Cardiac atrium fibroblast (primary cell): ENCODE data around the genes PAFAH1B3, CNFN, PSG8, PSG7, PSG2, IRGQ and ZNF428.

GRCh38 chr19:42241873-42242478, 426 bp downstream of the GSK3A start:
- RAMPAGE, long total RNA = no peak

GRCh38 chr19:42250147-42250752, 4.7 kb downstream of the ERF start:
- RAMPAGE, long total RNA = no peak

DNA sequence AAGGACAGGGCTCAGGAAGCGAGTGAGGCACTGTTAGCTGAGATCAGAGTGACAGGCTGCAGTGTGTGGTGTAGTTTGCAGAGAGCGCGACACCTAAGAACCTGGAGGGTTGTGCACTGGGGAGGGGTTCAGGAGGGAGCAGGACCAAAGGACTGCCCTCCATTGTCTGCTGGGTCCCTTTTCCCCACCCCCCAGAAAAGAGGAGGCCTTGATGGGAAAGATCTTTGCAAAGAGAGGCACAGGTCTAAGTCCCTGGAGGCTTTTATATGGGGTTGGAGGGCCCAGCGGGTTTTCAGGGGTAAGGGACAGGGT, 16.0 kb downstream of the CIC start:
- RAMPAGE, long total RNA = no peak

- RAMPAGE, long total RNA = no peak
These were observed 14.6 kb upstream of the PRR19 start for GRCh38 chr19:42287028-42288024.

DNA sequence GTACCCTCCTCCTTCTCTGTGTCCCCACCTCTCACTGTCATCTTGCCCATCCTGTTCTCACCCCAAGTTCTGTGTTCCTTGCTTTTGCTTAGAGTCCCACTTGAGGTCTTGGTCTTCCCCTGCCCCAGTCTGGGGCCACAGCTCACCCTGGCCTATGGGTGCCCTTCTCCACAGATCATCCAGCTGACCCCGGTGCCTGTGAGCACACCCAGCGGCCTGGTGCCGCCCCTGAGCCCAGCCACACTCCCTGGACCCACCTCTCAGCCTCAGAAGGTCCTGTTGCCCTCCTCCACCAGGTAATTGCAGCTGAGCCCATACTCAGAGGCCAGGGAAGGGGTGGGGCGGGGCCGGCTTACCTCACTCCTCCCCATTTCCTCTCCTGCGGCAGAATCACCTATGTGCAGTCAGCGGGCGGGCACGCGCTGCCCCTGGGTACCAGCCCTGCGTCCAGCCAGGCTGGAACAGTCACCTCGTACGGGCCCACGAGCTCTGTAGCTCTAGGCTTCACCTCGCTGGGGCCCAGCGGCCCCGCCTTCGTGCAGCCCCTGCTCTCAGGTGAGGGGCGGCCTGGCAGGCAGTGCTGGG, 9.9 kb upstream of the PRR19 start:
- RAMPAGE, long total RNA = no peak

- RAMPAGE, long total RNA = start-site peak on the minus strand at chr19:42302602-42302679, 14 and 5 reads in 2 replicates
These were observed at the start of gene PAFAH1B3 for GRCh38 chr19:42302235-42303092. TSS of gene PAFAH1B3 (minus strand) at chr19:42302624.

DNA sequence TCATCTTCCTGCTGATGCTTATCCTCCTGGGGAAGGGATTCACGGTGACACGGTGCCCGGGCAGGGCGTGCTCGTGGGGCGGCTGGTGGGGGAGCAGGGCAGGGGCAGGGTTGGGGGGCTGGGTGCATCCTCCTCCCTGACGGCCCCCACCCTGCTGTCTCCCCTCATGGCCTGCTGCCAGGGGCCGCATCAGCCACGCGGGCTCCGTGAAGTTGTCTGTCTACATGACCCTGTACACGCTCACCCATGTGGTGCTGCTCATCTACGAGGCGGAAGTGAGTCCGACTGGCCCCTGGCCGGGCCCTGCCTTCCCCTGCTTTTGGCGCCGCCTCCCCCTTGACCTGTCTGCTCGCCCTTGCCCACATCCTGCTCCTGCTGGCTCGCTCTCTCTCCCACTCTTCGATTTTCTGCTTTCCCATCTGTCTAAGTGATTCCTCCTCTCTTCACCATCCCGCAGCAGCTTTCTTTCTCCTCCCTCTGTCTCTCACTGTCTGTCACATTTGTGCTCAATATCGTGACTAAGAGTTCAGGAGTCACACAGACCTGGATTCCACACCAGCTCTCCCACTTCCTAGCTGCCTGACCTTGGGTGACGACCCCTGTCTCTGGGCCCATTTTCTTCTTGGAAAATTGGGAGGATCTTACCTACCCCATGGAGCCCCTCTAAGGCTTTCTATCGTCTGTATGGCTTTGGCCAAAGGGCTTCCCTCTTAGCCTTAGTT, 3.7 kb downstream of the TMEM145 start:
- RAMPAGE, long total RNA = no peak

DNA sequence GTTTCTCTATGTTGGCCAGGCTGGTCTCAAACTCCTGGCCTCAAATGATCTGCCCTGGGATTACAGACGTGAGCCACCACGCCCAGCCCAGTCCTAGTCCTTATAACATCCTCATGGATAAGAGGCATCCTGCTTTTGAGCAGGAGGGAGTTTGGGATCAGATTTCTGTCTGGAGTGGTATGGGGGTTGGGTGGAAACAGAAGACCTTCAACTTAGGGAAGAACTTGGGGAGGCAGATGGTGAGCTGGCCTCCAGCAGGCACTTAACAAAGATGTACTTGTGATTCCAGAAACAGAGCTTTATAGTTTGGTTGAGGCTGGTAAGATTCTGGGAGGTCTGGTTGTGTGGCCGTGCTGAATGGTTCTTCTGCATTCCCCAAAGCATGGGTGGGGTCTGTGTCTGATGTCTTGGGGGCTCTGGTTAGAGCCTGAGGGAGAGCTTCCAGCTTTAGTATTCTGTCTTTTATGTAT, 4.7 kb downstream of the MEGF8 start:
- RAMPAGE, long total RNA = no peak

DNA sequence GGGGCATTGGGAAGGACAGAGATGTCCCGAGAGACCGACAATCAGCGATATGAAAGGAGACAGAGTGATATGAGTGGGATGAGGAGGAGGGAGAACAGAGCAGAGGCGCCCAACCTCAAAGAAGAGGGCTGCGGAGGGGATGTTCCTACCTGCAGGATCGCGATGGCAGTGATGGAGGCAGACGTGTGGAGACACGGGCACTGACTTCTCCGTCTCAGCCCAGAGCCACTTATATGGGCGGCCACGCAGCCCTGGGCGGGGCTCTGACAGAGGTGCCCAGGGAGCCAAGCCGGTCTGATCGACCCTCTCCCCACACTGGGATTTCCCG, at the start of gene CNFN:
Gene CNFN (minus strand): TSS at position 207 of the 328 bp plus-strand sequence.
- RAMPAGE, long total RNA = no peak

GRCh38 chr19:42422330-42422861, 4.8 kb downstream of the LIPE start:
- RAMPAGE, long total RNA = no peak

- RAMPAGE, long total RNA = no peak
These were observed 16.3 kb upstream of the CXCL17 start for GRCh38 chr19:42458890-42459616.

DNA sequence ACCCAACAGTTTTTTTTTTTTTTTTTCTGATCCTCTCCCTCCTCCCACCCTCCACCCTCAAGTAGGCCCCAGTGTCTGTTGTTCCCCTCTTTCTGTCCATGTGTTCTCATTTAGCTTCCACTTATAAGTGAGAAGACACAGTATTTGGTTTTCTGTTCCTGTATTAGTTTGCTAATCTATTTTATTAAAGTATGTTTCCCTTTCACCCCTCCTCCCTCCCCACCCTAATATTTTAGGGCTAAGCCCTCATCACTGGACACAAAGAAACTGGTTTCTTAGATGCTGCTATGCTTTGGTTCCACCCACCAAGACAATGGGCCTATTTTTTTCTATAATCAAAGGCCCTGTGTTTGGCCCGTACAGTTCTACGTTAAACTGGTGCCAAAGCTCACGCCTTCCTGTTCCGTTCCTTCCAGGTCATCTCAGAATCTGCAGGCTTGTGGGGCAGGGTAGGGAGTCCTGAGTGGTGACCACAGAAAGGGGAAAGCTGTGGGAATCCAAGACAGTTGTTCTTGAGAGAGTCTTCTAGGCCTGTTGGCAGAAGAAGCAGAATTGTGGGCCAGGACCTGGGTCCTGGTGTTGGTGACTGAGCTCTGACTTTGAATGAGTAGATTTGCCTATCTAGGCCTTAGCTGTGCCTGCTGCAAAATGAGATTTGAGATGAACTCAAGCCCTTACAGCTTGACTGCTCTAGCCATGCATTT, 18.9 kb upstream of the CXCL17 start:
- RAMPAGE, long total RNA = no peak

- RAMPAGE, long total RNA = no peak
These were observed at the start of gene PSG8 for GRCh38 chr19:42765424-42765900. TSS of gene PSG8 (minus strand) at chr19:42765678.

- RAMPAGE, long total RNA = no peak
These were observed at the start of gene PSG7 for GRCh38 chr19:42936993-42937508. TSS of gene PSG7 (minus strand) at chr19:42937207.

DNA sequence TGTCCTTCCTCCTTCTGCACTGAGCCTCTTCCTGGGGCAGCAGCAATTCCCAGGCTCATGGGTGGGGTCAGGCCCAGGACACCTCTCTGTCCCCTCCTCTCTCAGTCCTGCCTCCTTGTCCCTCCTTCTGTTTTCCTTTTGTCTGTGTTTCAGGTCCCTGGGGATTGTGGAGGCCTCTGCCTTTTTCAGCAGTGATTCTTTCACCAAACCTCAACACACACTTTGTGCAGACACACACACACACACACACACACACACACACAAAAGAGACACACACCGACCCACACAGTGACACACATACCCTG, at the start of gene PSG2:
Gene PSG2 (minus strand): TSS at position 51 of the 305 bp plus-strand sequence.
- RAMPAGE, long total RNA = no peak

DNA sequence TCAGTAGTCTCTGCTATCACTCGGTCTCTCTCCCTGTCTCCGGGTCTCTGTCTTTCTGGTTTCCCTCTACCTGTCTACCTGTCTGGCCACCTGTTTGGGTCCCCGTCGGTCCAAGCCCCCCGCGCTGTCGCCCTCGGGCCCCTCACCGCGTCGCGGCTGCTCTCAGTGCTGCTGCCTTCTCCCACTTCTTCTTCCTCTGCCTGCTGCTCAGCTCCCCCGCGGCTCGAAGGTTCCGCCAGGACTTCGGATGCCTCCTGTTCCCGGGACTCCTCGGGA, 848 bp downstream of the PHLDB3 start:
- RAMPAGE, long total RNA = no peak

DNA sequence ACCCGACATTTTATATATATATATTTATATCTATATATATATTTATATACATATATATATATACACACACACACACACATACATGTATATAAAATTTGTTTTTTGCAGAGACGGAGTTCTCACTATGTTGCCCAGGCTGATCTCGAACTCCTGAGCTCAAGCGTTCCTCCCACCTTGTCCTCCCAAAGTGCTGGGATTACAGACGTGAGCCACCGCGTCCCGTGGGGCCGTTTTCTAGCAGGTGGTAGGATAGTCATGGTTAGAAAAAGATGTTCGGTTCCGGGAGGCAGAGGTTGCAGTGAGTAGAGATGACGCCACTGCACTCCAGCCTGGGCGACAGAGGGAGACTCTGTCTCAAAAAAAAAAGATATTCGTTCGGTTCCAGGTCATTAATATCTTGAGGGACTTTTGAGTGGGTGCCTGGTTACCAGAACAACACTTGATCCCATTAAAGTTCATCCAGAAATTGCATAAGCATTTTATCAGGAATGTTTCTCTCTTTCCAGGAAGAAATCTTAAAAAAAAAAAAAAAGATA, 771 bp upstream of the ETHE1 start:
- RAMPAGE, long total RNA = no peak

DNA sequence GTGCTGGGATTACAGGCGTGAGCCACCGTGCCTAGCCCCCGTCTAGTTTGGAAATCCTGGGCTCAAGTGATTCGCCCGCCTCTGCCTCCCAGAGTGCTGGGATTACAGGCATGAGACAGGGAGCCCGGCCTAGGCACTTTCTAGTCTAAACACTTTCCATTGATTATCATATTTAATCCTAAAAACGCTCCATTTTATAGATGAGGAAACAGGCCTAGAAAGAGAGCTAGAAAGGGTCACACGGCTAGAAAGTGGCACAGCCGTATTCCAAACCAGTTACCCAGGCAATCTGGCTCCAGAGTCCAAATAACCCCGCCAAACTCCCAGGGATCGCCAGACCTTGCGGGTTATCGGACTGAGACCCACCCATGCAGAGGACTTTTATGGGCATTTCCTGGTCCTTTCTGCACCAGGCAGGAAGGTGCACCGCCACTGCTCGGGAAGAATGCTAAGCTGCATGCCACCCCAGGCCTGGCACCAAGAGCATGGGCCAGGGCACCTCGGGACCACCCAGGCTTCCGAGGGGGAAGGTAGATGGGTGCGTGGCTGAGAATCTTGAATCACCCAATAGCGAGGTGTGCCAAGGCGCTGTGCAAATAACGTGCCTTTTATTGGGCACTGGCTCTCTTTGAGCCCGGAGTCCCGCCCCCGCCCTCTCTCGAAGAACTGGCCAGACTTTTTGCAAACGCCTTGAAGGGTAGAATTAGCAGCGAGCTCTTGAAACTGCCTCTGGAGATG, 527 bp upstream of the ZNF575 start:
- RAMPAGE, long total RNA = no peak

- RAMPAGE, long total RNA = start-site peak on the plus strand at chr19:43596597-43596638, 42 and 18 reads in 2 replicates
These were observed at the start of gene IRGQ for GRCh38 chr19:43595641-43597036. TSS of gene IRGQ (minus strand) at chr19:43596134.

DNA sequence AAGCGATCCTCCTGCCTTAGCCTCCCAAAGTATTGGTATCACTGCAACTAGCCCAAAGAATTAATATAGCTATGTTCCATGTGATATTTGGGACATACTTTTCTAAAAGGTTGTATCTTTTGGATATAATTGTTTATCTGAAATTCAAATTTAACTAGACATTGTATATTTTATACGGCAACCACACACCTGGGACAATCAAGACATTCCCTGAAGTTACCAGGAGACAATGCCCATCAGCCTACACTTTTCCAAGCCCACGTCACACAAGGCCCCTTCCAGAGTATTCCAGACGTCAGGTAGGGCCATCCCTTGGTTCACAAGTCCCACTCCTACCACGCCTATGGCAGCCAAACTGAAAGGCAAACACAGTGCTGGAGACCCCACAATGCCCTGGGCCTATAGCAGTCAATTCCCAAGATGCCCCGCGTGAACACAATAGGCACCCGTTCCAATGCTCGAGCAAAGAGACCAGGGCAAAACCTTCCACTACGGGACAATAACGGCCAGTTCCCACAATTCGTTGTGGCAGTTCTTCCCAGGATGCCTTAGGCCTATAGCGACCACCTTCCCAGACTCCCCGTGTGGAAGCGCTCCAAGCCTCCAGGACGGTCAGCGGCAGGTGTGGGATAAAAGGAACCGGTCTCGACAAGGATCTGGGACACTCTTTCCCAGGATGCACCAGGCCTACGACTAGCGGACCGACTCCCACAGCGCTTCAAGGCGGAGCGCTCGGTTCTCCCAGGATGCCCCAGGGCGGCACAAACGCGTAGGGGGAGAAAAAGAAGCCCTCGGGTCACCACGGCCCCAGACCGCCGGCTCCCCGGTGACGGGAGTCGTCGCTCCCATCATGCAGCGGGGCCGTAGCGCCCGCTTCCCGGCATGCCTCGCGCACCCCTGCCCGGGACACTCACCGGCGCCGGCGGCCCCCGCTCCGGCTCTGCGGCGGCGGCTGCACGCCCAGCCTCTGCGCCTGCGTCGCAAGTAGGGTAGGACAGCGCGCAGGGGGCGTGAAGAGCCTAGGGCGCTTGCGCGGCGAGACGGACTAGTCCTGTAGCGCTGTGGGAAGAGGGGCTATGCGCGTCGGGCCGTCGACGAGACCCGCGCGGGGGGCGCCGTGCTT, at the start of gene ZNF428:
Gene ZNF428 (minus strand): TSS at position 986 of the 1,123 bp plus-strand sequence.
- RAMPAGE, long total RNA = start-site peak on the minus strand centred at position 961 of the sequence, 40 bp wide, 409 and 18 reads in 2 replicates